Progenitor cell of endocrine pancreas (in vitro differentiated cells): Measurements from ENCODE around the gene ZPR1.

GRCh38 chr11:115193971-115195220, 309.8 kb downstream of the CADM1 start:
- PRO-cap: no peak

GRCh38 chr11:115590273-115590796, 86.1 kb upstream of the CADM1 start:
- PRO-cap: bidirectional peak, plus-strand start at chr11:115590605, minus-strand start at chr11:115590357

GRCh38 chr11:115761381-115761685, 257.1 kb upstream of the CADM1 start:
- PRO-cap: no peak

DNA sequence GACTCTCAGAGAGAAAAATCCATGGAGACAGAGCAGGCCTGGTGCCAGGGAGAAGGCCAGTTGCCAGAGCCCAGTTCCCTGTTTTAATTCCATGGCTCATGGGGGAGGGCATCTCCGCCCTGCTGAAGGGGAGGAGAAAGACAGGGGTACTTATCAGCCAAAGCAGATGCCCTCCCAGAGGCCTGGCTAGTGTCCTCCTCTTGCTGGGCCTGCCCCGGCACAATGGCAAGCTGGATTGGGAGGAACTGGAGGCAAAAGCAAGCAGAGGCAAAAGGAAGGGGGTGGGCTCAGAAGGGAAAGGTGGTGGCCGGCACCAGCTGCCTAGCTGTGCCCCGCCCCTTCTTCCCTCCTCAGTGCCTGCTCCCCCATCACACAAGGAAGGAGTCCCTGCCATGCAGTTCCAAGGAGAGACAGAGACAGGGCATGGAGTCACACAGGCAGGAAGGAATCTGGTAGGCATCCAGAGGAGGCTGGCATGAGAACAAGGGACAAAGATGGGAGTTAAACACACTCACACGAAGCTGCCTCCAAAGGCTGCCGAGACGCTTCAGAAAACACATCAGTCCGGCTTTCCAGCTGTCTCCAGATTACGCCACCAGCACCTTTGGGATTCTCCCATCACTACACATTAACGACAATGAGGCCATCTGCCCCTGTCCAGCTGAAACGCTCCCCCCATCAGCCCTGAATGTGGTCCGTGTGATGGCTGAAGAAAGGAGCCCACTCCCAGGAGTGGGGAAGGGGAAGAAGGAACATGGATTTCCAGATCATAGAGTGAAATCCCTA, 591.7 kb downstream of the BUD13 start:
- PRO-cap: no peak

DNA sequence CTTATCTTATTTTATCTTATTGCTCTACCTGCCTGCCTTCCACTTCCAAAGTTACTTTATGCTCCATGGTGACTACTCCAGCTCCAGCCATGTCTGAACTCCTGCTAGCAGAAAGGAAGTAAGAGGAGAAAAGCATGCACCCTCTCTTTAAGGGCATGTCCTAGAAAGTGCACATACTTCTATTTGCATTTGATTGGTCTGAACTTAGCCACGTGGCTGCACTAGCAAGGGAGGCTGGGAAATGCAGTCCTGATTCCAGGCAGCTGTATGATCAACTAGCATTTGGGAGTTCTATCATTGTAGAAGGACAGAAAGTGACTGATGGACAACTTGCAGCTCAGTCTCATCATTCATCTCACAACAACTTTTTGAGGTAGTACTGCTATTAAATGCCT, 515.7 kb downstream of the BUD13 start:
- PRO-cap: no peak

- PRO-cap: no peak
Observed at GRCh38 chr11:116445374-116445933, 327.3 kb downstream of the BUD13 start.

GRCh38 chr11:116787395-116788556, at the start of gene ZPR1:
Gene ZPR1, minus strand, starts transcription at chr11:116788023.
- PRO-cap: bidirectional peak, plus-strand start at chr11:116788095, minus-strand start at chr11:116788023

DNA sequence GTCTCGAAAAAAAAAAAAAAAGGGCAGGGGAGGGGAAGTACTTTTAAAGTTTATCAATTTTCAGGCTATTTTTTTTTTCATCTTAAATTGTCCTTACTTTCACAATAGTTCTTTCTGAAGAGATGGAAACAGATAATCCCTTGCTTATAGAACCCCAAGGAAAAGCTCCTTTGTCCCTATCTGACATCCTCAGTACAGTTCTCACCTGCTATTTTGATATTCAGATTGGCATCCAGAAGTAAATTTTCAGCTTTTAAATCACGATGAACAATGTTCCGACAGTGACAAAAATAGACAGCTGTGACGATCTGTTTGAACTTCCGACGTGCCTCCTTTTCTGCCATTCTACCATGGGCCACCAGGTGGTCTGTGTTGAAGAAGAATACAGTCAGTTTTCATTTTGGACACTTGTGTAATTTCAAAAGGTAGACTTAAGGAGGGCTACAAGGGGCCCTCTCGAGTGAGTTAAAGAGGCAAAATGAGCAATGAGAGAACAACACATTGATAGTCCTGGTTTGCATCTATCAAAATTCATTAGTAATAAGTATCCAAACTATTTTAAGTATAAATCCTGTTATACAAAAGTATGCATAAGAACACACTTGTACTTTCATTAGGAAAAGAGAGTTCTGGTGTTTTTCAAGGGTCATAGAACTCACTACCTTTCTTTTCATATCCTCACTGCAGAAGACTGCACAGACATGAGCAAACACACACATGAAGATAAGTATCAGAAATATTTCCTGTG, 89.8 kb upstream of the APOA1 start:
- PRO-cap: no peak

DNA sequence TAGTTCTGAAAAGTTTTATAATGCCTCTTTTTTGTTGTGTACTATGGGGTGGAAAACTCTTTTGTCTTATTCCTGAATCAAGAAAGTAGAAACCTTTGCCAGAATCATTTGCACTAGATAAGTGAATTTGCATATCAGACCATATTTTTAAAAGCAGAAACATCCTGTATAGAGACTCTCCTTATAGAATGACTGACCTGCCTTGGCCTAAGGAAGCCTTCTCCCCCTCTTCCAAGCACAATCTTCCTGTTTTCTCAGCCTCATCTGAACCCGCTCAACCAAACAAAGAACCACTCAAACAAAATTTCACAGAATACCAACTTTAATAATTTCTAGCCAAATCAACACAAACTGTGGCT, 60.3 kb downstream of the SIK3 start:
- PRO-cap: no peak

GRCh38 chr11:117041625-117042617, 56.3 kb downstream of the SIK3 start:
- PRO-cap: no peak

DNA sequence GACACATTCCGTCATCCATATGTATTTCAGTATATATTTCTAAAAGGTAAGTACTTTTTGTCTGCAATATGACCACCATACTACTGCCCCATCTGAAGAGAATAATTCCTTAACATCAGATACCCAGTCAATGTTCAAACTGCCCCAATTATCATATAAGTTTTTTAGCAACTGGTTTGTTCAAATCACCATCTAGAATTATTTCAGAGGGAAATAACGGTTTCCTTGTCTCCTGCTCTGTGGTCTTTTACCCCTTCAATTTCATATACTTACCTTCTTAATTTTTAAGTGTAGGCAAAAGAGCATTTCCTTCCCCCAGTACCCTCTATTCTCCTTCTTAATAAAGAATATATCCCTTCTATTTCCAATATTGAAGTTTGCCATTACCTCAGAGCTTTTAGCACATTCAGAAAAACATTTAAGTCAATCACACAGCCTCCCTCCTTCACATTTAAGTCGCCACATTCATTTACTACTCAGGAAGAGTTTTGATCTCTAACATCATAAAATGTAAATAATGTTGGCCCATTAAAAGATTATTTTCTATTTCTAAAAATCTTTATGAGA, 28.8 kb downstream of the SIK3 start:
- PRO-cap: no peak

DNA sequence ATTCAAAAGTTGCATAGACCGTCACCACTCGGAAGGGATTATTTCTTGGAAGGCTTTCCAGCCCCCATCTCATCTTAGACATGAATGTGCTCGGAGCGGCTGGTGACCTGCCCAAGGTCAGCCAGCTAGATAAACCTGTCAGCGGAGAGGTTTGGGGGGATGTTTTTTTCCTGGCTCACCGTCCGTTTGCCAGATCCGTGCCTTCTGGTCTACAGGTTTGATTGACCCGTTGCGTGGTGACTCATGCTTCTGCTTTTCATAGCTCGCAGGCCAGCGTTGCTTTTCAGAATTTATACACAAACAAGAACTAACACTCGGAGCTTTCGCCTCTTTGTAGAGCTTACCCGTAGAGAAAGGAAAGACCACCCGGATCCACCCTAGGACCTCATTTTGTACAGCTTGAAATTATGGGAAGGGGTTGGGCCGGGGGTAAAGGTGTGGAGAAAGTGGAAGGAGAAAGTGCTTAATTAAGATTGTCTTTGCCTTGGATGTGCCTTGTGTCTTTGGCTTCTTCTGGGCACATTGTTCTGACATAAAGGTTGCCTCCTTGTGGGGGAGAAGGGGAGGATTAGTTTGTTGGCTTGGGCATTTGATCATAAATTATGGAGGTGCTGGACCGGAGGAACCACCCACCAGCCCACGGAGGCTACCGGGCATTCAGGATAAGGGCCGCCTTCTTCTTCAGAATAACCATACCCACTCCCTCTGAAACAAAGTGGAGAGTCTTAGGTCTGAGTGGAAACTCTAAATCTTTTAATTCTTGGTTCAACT, 1.1 kb downstream of the PAFAH1B2 start:
- PRO-cap: bidirectional peak, plus-strand start at position 299 of the sequence, minus-strand start at position 188 of the sequence

GRCh38 chr11:117173235-117173575, 5.3 kb upstream of the SIDT2 start:
- PRO-cap: no peak

DNA sequence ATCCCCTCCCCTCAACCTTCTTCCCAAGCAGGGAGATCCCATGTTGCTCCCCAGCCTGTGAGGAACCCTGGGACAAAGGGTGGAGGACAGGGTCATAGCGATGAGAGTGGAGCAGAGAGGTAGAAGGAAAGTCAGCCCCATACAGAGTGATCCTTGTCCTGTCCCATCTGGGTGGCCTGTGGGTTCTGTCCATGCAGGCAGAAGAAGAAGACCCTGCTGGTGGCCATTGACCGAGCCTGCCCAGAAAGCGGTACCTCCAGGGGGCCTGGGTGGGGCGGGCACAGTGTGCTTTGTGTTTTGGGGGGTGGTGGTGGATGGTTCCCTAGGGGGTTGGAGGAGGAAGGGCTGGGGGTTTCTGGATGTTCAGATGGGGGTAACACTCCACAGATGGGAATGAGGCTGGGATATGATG, 7.8 kb downstream of the SIDT2 start:
- PRO-cap: no peak

DNA sequence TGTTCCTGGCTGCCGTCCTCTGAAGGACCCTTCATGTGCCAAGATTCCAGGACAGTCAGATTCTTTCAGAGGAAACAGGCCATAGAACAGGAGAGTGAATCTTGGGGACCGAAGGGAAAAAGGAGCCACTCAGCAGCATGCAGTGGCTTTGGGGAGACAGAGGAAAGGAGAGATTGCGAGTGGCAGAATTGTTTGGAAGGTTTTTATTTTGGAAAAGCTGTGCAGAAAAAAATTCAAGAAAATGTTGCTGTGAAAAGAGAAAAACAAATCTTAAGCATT, 5.7 kb downstream of the TAGLN start:
- PRO-cap: no peak

DNA sequence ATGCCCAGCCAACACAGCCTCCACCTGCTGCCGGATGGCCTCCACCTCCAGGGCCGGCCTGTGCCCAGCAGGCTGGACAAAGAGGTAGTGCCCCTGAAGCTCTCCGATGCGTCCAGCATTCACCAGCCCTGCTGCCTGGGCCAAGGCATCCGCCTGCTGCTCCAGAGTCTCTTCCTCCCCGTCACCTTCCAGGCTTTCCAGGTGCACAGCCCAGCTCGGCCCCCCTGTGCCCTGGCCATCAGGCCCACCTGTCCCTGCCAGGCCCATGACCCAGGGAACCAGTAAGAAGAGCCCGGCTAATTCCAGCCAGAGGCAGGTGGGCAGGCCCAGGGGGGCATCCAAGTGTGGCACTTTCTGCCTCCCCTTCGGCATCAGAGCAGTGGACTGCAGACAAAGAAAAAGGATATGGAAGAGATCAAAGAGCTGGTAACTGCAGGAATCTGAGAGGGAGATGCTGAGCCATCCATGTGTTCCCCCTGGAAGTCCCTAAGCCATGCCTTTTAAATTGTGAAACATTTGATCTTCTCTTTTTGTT, 2.3 kb downstream of the PCSK7 start:
- PRO-cap: no peak

DNA sequence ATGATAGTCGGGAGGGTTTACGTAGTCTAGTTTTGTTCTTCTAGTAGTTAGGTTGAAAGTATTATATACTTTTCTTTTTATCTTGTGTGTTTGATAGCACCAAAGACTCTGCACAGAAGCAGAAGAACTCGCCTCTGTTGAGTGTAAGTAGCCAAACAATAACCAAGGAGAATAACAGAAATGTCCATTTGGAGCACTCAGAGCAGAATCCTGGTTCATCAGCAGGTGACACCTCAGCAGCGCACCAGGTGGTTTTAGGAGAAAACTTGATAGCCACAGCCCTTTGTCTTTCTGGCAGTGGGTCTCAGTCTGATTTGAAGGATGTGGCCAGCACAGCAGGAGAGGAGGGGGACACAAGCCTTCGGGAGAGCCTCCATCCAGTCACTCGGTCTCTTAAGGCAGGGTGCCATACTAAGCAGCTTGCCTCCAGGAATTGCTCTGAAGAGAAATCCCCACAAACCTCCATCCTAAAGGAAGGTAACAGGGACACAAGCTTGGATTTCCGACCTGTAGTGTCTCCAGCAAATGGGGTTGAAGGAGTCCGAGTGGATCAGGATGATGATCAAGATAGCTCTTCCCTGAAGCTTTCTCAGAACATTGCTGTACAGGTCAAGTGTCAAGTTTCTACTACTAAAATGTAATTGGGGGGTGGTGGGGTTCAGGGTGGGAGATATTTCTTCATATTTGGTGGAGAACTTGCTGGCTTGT, 6.2 kb downstream of the RNF214 start:
- PRO-cap: no peak

- PRO-cap: no peak
Observed at GRCh38 chr11:117390379-117390612, 62.6 kb downstream of the CEP164 start.

DNA sequence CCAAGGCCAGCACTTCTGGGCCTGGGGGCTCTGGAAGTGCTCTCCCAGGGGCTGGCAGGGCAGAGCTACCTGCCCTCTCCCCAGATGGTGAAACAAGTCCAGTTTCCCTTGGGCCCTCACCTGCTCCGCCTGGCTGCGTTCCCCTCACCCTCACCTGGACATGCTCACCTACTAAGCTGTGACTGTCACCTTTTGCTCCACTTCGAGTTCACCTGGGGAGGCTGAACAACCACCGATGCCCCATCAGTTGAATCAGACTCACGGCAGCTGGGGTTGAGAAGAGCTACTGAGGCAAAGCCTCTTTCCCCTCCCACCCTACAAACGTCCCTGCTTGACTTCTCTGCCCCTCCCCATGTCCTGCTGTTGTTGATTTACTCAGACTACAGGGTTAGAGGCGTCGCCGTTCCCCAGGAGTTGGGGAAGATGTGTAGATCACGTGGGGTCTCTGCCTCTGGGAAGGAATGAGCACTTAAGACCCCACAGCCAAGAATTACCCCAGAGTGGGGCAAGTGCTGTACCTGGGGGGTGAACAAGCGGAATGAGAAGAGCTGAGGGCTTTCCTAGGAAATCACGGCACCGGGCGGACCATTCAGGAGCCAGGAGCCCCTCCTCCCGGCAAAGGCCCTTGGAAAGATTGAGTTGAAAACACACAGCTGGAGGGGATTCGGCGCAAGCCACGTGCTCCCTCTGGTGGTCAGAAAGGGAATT, 7.2 kb downstream of the FXYD2 start:
- PRO-cap: no peak

DNA sequence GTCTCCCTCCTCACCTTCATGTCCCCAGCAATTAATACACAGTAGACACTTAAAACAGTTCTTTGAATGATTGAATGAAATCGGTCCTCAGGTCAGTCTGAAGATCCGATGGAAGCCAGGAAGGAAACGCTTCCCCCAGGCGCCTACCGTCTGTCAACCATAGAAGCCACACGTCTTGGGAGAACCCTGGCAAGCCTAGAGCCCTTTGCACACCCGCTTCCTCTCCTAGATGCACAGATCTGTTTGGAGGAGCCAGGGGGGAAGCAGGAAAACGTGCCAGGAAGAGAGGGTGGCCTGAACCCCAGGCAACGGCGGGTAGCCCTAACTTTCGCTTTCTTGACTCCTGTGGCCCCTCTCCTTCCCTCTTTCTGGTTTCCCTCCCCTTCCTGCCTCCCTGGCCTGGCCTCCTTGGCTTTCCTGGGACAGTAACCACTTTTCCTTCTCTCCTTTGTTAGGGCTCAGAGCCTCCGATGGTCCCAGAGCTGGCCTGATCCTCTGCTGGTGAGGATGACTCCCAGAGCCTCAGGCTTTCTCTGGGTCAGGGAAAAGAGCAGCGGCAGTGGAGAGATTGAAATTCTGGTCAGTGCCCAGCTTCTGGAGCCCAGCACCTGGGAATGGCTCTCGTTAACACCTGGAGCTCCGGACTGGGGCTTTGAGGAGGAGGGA, 2.1 kb downstream of the FXYD6 start:
- PRO-cap: no peak